Upper lobe of left lung (tissue), 5 donors: ENCODE data around the genes CORO7, NMRAL1, CDIP1, PPL and NAGPA.

DNA sequence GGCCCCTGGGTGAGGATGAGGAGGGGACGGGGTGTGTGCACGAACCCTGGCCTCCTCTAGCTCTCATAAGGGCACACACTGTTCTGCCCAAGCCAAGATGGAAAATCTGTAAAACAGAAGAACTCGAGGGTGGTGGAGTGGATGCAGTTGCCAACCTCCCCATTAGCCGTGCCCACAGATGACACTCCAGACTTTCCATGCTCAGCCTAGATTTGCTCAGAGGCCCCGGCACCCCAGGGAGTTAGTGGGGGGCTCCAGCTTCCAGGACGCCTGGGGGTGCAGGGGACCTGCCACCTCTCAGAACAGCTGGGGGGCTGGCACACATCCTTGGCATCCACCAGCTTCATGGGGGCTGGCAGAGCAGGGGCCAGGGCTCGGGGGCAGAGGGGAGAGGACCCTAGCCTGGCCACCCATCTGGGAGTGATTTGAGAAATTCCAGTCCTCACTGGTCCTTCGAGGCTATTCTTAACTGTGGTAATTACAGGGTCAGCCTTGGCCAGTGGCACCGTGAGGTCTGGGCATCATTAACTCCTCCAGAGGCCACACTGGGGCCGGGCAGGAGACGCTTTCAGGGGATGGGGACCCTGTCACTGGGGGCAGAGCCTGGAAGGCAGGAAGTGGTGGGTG lies 14.2 kb downstream of the VASN start:
- PRO-cap, 2 experiments = no peak in any of the 2 experiments
- RAMPAGE, long total RNA, 4 experiments = no peak in any of the 4 experiments

- PRO-cap, 2 experiments = no peak in any of the 2 experiments
- RAMPAGE, long total RNA, 4 experiments = no peak in any of the 4 experiments
These were observed 19.9 kb downstream of the VASN start for GRCh38 chr16:4391553-4392030.

GRCh38 chr16:4395402-4395840 lies 21.0 kb downstream of the CORO7 start:
- PRO-cap, 2 experiments = no peak in any of the 2 experiments
- RAMPAGE, long total RNA, 4 experiments = no peak in any of the 4 experiments

GRCh38 chr16:4405762-4406281 lies 10.6 kb downstream of the CORO7 start:
- PRO-cap, 2 experiments = no peak in any of the 2 experiments
- RAMPAGE, long total RNA, 4 experiments = no peak in any of the 4 experiments

- PRO-cap, 2 experiments = peak in 2 of 2 experiments; most common minus-strand start chr16:4416627 (in 2)
- RAMPAGE, long total RNA, 4 experiments = start-site peak on the minus strand in 3 of 4 experiments, at chr16:4416557-4416607 at its widest, 18 to 73 reads per replicate
These were observed at the start of gene CORO7 for GRCh38 chr16:4416064-4416752. CORO7 (minus strand) TSS chr16:4416596.

DNA sequence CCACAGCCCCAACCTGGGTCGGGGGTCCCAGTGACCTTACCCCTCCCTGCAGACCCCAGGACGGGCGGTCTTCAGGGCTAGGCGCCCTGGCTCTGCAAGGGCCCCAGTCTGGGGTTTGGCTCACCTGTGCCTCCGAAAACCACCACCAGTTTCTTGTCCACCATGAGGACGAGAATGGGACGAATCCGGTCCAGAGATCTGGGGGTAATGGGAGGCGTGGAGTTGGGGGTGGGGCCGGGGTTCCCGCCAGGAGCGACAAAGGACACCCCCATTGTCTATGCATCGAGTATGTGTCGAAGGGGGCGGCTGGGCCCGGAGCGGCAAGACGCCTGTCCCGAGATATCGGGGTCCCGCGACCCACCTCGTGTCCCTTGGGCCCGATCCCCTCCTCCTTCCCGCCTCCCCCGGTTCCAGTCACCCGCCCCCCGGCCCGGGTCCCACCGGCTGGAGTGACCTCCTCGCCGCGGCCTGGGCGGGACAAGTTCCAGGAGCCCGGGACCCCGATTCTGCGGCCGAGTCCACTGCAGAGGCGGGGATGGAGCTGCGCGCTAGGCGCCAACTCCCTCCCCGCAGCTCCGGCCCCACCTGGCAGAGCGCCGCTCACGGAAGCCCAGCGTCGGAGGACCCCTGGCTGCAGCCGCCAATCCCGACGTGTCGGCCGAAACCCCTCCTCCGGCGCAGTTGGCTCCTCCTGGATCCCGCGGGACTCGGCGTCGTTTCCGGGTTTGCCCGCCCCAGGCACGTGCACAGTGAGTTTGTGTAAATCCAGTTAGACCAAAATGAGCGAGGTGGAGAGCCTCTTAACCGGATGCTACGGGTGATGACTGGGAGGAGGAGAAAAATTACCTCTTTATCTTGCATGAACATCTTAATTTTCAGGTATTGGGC lies at the start of gene NMRAL1:
NMRAL1 (minus strand) TSS at position 657 of the 888 bp plus-strand sequence.
- PRO-cap, 2 experiments = peak in 2 of 2 experiments; most common plus-strand start position 772 of the sequence (in 1); most common minus-strand start position 656 of the sequence (in 2)
- RAMPAGE, long total RNA, 4 experiments = start-site peak on the minus strand in 4 of 4 experiments, centred at positions 185 to 638 of the sequence, 15 to 481 reads per replicate

GRCh38 chr16:4538165-4539253 lies at the start of gene CDIP1:
CDIP1 (minus strand) TSS chr16:4538773.
- PRO-cap, 2 experiments = peak in 2 of 2 experiments; most common plus-strand start chr16:4538550 (in 1); most common minus-strand start chr16:4538773 (in 2)
- RAMPAGE, long total RNA, 4 experiments = start-site peak on the minus strand in 4 of 4 experiments, at chr16:4538415-4538808 at its widest, 13 to 107 reads per replicate

- PRO-cap, 2 experiments = no peak in any of the 2 experiments
- RAMPAGE, long total RNA, 4 experiments = no peak in any of the 4 experiments
These were observed 996 bp downstream of the MGRN1 start for GRCh38 chr16:4625552-4626091.

- PRO-cap, 2 experiments = no peak in any of the 2 experiments
- RAMPAGE, long total RNA, 4 experiments = no peak in any of the 4 experiments
These were observed 29.4 kb upstream of the NUDT16L1 start for GRCh38 chr16:4663770-4664498.

GRCh38 chr16:4675671-4676404 lies 17.5 kb upstream of the NUDT16L1 start:
- PRO-cap, 2 experiments = no peak in any of the 2 experiments
- RAMPAGE, long total RNA, 4 experiments = no peak in any of the 4 experiments

- PRO-cap, 2 experiments = no peak in any of the 2 experiments
- RAMPAGE, long total RNA, 4 experiments = no peak in any of the 4 experiments
These were observed 16.9 kb upstream of the NUDT16L1 start for GRCh38 chr16:4676405-4676818.

DNA sequence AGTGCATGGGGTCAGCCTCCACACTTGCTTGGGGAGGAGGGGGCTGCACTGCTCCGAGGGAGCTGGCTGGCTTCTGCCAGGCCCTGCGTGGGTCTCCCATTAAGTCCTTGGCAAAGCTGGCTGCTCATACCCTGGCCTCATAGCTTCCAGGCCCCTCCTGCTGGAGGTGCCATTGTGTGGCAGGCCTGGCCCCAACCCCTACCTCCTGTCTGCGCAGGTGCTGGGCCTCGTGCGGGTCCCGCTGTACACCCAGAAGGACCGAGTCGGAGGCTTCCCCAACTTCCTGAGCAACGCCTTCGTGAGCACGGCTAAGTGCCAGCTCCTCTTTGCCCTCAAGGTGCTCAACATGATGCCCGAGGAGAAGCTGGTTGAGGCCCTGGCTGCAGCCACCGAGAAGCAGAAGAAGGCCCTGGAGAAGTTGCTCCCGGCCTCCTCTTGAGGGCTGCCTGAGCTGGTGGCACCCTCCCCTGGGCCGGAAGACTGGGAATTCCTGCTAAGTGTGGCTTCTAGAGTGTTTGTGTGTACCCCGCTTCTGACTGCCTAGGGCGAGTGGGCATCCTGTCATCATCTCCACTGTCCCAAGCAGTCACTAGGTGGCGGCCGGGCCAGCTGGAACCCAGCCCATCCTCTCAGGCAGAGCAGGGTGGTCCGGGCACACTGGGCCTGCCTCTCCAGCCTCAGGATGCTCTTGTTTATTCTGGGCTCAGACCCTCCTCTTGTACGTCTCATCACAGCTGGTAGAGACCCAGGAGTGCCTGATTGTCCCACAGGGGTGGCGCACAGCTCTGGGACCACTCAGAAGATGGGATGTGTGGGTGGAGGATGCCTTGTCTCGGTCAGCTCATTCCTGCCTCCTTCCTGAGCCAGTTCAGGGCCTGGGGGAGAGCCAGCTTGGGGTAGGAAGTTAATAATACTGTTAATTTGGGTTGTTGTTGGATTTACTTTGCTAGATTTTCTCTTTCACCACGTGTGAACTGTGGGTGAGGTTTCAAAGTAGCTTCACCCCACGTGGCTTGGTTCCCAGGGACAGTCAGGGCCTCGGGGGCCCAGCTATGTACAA lies 1.7 kb downstream of the NUDT16L1 start:
- PRO-cap, 2 experiments = no peak in any of the 2 experiments
- RAMPAGE, long total RNA, 4 experiments = no peak in any of the 4 experiments

DNA sequence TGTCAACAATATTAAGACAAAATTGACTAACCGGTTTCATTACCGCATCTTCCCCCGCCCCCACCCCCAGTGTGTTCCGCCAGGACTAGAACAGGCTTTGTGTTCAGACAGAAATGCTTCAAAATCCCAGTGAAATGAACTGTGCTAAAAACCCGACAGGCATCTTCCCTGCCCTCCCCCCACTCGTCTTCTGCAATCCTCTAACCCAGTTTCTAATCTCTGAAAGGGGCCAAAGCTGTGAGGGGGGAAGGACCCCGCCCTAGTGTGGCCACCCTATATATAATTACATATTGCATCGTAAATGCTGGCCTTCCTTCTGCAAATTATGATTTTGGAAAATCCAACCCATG lies 1.1 kb upstream of the ROGDI start:
- PRO-cap, 2 experiments = no peak in any of the 2 experiments
- RAMPAGE, long total RNA, 4 experiments = no peak in any of the 4 experiments

DNA sequence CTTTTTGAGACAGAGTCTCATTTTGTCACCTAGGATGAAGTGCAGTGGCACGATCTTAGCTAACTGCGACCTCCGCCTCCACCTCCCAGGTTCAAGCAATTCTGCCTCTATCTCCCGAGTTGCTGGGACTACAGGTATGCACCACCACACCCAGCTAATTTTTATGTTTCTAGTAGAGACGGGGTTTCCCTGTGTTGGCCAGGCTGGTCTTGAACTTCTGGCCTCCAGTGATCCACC lies 12.7 kb downstream of the GLYR1 start:
- PRO-cap, 2 experiments = no peak in any of the 2 experiments
- RAMPAGE, long total RNA, 4 experiments = no peak in any of the 4 experiments

DNA sequence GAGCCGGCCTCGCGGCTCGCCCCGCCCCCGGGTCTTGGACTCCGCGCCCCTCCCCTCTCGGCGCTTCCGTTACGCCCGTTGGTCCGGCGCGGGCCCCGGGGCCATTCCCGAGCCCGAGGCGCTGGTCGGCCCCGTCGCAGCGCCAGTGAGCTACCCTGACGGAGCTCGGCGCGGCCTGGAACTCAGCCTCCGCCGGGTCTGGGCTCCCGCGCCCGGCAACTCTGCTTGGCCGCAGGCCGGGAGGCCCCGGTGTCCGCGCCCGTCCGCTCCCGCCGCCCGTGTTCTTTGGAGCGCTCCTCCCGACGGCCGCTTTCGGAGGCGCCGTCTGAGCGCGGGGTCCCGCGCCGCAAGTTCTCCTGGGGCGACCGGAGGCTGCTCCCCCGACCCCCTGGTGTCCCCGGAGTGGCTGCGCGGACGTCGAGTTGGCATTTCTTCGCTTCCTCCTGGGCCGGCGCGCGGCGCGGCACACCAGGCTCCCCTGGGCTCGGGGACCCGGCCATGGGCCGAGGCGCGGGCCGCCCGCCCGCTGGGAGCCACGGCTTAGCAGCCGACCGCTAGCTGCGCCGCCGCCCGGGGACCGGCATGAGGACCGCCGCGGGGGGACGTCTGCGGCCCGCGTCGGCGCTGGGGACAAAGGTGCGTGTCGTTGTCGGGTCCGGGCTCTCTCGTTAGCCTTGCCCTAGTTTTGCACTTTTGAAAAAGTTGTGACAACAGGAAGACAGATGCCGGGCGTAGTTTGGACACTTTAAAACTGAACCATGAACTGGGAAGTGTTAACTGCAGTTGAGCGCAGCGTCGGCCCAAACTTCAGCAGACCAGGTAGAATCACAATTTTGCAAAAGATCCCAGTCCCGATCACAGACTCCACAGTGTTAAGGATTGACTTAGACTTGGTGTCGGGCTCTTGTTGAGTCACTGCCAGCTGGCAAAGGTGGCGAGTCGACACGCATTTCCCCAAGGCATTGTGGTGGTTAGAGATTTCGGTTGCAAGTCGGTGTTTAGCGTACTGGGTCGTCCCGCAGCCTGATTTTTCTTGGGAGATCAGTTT lies 618 bp downstream of the UBN1 start:
- PRO-cap, 2 experiments = peak in 2 of 2 experiments; most common plus-strand start position 69 of the sequence (in 1); most common minus-strand start position 667 of the sequence (in 1)
- RAMPAGE, long total RNA, 4 experiments = no peak in any of the 4 experiments

DNA sequence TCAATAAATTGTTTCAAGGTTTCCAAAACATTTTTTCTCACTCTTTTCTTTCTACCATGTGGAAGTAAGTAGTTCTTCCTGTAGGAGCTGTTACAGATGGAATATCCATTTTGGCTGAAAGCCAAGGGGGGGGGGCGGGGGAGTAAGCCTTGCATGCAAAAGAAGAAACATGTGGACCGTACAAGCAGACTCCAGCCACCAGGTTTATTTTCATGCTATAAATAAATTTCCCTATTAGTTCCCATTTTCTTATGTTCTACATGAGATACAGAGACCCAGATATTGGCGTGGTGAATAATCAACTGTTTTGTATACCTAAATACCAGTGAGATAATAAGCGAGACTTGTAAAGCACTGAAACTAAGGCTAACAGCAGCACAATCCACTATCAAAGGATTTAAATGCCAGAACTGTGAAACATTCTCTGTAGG lies 35.1 kb downstream of the UBN1 start:
- PRO-cap, 2 experiments = no peak in any of the 2 experiments
- RAMPAGE, long total RNA, 4 experiments = no peak in any of the 4 experiments

- PRO-cap, 2 experiments = peak in 1 of 2 experiments; most common plus-strand start chr16:4937323 (in 1); most common minus-strand start chr16:4937148 (in 1)
- RAMPAGE, long total RNA, 4 experiments = no peak in any of the 4 experiments
These were observed at the start of gene PPL for GRCh38 chr16:4936914-4937518. PPL (minus strand) TSS chr16:4937148.

DNA sequence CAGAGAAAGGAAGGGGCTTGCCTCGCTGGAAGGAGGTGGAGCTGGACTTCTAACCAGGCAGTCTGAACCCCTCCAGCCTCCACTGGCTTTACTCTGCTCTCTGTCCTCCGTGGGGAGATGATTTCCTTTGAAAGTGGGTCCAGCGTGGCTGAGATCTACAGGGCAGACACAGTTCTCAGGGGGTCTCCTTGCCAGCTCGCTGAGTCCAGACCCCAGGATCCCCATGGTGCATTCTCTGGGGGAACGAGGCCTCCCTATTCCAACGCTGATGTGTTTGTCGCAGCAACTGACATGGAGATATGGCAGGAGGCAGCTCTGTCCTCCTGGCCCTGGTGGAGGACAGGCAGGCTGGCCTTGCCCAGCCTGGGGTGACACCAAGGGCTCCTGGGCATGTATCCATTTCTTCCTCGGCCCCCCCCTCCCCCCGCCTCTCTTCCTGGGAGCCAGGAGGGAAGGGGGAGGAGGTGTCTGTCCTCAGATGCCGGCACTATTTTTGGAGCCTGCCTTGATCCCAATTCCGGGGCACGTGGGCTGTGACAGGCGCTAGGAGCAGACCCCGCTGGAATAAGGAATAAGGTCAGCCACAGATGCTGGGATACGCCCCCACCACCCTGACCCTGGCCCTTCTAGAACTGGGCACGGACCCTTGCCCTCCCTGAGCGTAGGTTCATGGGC lies 23.8 kb downstream of the SEC14L5 start:
- PRO-cap, 2 experiments = peak in 1 of 2 experiments; most common plus-strand start position 520 of the sequence (in 1); most common minus-strand start position 272 of the sequence (in 1)
- RAMPAGE, long total RNA, 4 experiments = no peak in any of the 4 experiments

DNA sequence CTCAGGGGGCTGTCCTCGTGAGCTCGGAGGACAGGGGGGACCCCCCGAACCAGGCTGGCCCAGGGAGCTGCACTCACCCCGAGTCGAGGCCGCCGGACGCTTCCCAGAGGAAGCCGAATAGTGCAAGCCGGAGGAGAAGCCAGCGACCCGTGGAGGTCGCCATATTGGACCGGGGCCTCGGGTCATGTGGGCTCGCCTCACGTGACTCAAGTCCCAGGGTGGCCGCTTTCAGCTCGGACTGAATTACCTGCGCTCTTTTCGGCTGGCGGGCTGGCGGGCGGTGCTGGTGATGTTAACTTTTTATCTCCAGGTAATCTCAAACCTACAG lies at the start of gene NAGPA:
NAGPA (minus strand) TSS at position 184 of the 328 bp plus-strand sequence.
- PRO-cap, 2 experiments = peak in 1 of 2 experiments; most common plus-strand start position 209 of the sequence (in 1); most common minus-strand start position 163 of the sequence (in 1)
- RAMPAGE, long total RNA, 4 experiments = start-site peak on the plus strand in 1 of 4 experiments, centred at position 82 of the sequence, 6 reads per replicate; start-site peak on the minus strand in 2 of 4 experiments, centred at position 181 of the sequence, 6 to 10 reads per replicate

DNA sequence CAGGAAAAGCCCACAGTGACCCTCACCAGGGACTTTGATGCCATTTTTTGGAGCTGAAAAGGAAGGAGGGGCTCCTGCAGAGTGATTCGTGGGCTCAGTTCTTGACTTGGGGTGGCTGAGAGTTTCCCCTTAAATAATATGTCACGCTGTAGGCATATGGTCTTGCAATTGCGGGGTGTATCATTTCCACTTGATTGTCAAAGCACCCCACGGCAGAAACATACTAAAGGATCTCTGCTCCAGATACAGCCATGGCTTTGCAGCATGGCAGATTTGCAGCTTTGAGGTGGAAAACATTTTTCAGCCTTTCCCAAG lies 1238.4 kb downstream of the TMEM114 start:
- PRO-cap, 2 experiments = no peak in any of the 2 experiments
- RAMPAGE, long total RNA, 4 experiments = no peak in any of the 4 experiments